LNCaP clone FGC (cell line): ENCODE measurements around the genes CCL18, CCL4L2 and MYO19.

GRCh38 chr17:35947095-35947610 is 3.6 kb upstream of the LYZL6 start:
- RRBS, 2 experiments: no CpG with 5 or more reads among the region's 15 CpGs

DNA sequence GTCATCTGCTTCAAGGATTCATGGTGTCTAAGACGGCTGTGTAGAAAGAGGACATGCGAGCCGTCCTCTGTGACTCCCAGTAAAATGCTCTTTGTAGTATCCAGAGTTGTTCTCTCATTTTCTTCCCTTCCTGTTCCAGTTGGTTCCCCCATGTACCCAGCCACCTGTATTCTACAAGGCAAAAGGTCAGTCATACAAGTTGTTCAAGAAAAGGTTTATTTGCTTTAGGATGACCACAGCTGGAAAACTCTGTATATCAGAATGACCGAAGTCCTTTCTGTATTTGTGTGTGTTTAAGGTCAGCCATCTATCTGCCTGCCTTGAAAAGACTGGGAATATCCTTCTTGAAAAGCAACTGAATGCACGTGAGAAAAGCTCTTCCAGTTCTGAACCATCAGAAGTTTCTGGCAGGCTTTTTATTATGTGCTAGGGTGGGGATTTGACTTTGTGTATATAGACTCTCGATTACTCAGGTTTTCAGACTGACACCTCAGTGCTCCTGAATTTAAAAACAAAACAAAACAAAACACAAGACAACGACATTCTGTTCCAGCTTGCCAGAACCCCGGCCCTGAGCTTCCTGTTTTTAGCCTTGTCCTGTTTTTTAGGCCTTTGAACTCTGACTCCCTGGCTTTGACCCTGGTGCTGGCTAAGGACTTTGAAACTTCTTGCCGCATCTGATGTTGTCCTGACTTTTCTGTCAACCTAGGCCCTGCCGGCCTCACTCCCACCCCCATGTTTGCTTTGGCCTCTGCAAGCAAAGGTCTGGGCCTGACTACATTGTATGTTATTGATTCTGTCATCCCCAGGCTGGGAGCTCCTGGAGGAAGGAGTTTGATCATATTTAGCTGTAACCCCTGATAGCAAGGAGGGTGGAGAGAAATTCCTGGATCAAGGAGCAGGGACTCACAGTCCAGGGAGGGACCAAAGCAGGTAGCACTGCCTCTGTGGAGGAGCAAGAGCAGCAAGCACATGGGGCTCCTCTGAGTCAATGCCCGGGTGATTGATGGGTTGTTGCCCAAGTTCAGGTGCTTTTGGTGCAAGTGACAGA is 8.1 kb downstream of the CCL16 start:
- RRBS, 2 experiments: no CpG with 5 or more reads among the region's 11 CpGs

DNA sequence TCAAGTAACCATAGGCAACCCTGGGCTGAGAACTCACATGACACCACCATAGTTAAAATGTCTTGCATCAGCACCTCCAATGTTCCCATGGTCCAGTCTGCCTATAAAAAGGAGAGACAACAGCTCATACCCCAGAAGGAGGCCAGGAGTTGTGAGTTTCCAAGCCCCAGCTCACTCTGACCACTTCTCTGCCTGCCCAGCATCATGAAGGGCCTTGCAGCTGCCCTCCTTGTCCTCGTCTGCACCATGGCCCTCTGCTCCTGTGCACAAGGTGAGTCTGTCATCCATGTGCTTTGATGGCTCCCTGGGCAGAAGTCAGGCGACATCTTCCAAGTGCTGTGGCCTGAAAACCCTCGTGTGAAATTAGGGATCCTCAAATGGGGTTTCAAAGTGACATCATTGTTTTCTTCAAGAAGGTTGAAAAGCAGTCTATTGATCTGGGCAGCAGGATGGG is at the start of gene CCL18:
Gene CCL18 (plus strand): TSS at position 134 of the 454 bp plus-strand sequence.
- RRBS, 2 experiments: no CpG with 5 or more reads among the region's 3 CpGs

DNA sequence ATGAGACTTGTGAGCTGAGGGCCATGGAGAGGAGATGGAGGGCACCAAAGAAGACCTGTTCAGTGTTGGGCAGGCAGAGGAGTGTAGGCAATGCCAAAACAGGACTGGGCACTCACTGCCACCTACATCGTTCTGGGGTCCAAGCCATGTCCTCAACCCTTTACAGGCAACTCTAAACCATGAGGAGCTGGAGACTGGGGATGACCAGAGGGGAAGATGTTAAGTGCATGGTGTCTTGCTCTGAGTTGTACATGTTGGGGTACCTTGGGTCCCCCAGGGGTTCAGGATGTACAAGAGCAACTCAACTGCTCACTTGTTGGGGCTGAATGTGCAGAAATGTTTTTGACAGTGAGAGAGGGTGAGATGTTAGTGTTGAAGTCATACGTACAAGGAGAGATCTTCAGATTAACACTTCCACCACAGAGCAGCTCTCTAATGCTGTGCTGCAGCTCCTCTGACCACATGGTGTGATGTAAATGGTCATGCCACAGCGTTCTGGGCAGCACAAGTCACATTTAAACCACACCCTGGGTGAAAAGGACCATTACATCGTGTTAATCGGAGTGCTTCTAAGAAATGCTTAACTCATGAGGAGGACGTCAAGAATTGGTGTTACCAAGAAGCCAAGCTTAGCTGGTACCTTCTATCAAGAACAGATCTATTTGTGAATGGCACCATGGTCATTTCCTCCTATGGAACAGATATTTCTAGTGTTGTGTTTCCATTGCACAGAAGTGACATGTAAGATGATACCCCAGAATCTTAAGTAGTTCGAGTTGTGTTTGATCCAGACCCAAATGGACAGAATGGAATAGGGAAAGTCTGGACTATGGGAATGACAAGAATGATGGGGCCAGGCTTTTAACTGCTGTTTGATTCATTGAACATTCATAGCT is 2.5 kb downstream of the CCL18 start:
- RRBS, 2 experiments: no CpG with 5 or more reads among the region's 7 CpGs

- RRBS, 2 experiments: no CpG with 5 or more reads among the region's 6 CpGs
Measured at GRCh38 chr17:36127882-36128350, 24.3 kb downstream of the CCL4 start.

- RRBS, 2 experiments: no CpG with 5 or more reads among the region's 13 CpGs
Measured at GRCh38 chr17:36165956-36166343, 10.5 kb downstream of the TBC1D3B start.

DNA sequence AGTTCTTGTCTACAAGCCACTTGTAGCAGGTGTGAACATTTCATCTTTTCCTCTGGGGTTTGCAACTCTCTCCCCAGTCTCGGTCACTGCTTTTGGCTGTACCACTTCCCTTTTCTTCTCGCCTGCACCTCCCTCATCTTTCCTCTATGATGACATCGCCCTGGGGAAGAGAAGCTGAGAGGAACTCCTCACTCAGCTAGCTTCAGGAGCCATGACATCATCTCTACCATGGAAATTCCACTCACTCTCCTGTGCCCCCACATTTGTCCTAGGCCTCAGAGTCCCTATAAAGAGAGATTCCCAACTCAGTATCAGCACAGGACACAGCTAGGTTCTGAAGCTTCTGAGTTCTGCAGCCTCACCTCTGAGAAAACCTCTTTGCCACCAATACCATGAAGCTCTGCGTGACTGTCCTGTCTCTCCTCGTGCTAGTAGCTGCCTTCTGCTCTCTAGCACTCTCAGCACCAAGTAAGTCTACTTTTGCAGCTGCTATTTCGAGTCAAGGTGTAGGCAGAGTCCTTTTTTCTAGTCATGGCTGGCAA is at the start of gene CCL4L2:
Gene CCL4L2 (plus strand): TSS at position 314 of the 542 bp plus-strand sequence.
- RRBS, 2 experiments: no CpG with 5 or more reads among the region's 6 CpGs

DNA sequence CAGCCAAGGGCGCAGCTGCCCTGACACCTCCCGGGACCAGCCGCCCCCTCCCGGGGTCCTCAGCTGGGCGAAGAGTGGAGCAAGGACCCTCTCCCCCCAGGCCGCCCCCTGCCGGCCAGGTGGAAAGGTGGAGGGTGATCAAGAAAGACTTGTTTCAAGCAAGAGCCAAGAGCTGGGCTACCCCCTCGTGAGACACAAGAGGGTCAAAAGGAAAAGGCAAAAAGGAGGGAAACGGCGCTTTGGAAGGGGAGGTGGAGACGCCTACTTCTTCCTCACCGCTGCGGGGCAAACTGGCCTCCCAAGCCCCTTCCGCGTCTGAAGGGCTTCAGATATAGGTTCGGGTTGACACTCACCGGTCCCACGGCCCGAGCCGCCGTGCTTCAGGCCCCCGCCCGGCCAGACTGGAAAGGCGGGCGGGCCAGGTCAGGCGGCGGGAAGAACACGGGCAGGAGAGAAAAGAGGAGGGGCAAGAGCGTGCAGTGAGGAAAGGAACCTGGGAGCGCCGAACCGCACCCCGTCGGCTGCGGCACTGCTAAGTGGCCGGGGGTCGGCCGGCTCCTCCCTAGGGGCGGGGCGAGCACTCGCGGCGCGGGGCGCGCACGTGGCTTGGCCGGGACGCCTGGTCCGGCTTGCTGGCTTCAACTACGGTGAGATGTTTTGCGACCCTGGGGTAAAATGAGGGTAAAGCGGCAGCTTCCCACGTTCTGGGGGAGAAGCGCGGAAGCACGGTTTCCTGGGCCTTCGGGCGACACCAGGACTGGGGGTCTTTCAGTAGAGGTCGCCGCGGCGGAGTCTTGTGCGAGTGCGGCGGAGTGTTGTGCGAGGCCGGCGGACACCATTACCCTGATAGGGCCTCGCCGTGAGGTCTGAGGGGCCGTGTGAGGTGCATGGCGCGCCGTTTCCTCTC is at the start of gene MYO19:
Gene MYO19 (minus strand): TSS at position 461 of the 907 bp plus-strand sequence.
- RRBS, 2 experiments: no CpG with 5 or more reads among the region's 75 CpGs

DNA sequence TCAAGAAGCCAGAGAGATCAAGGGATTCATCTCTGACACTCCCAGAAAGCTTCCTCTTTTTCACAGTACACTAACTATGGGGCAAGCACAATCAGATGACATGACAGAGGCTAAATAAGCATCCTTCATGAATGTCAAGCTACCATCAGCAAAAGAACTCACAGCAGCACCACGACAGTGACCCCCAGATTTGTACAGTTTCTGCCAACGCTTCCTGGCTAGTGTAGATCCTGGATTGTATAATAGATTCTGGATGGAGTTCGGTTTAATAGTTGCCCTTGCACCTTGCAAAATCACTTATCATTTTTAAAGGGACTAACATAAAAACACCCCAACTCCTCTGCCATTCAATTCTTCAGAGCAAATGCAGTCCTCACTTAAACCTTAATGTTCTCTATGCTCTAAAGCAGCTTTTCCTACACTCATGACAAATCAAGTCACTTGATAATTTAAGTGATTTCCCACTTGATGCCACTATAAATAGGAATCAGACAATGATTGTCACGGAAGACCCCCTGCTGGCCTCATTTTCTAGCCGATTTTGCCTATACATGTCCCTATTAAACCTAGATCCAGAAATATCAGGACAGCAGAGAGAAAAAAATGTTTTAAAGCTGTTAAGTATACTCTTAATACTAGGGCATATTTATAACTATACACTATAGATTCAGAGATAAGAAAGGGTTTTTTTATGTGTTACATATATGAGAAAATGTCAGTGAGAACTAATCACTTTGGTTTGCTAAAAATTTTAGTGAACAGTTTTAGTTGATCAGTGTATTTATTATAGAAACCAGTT is 178.1 kb upstream of the C17orf78 start:
- RRBS, 2 experiments: no CpG with 5 or more reads among the region's 5 CpGs

DNA sequence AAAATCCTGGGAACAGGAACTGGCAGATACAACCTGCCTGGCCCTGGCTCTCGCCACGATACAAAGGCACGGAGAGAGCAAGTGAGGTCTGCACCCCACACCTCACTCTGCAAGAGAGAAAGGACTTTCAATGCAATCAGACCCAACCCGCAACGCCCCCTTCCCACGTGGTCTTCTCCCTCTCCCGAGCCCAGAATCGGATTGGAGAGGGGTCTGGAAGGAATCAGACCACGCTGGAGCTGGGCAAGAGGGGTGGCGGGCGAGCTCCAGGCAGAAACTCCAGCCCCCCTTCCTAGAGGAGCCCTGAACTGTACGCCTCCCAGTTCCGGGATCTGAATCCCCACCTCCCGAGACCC is 17.4 kb upstream of the C17orf78 start:
- RRBS, 2 experiments: no CpG with 5 or more reads among the region's 14 CpGs

GRCh38 chr17:37500917-37501275 is 11.2 kb downstream of the DUSP14 start:
- RRBS, 2 experiments: no CpG with 5 or more reads among the region's 7 CpGs

DNA sequence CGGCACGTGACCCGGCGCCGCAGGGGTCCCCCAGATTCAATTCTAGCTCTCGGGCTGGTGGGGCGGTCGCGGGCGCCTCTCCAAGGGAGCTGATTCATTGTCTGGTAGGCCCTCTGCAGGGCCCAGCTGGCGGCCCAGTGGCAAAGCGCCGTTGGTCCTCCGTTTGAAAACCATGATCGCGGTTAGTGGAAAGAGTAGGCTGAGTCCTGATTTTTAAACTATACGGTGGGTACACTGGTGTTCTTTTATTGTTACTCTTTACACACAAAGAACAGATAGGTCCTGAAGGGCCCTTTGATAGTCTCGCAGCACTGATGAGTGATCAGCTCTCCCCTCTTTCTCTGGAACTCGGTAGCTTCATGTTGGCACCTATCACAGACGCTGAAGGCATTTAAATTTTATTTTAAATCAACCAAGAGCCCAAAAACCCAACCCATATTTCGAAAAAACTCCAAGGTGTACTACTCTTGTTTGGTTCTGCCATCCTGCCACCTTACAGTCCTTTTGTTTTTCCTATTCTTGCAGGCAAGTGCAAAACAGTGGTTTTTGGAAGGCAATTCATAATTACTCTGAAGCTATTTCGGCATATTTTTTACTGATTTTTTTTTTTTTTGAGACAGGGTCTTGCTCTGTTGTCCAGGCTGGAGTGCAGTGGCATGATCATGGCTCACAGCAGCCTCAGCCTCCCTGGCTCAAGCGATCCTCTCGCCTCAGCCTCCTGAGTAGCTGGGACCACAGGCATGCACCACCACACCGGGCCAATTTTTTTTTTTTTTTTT is 500 bp upstream of the SYNRG start:
- RRBS, 2 experiments: no CpG with 5 or more reads among the region's 25 CpGs

GRCh38 chr17:37648552-37649339 is 5.5 kb upstream of the DDX52 start:
- RRBS, 2 experiments: no CpG with 5 or more reads among the region's 4 CpGs

DNA sequence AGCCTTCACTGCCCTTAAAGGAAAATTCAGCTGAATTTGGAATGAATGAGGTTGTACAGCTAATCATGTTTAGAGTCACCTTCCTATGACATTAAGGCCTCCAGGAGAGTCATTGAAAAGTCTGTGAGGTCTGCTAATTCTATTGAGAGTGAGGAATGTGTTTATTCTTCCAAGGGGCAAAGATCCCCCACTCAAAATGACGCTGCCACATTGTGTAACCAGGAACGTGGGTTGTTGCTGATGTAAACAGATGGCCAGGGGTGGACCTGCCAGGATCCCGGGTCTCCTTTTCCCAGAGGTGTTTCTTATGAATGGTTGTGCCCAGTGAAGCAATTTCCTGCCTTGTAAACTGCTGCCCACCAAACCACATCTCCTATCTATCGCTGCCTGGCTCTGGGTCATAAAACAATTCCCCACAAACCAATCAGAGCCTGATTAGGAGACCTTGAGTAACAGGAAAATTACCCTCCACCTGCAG is 32.8 kb upstream of the DDX52 start:
- RRBS, 2 experiments: no CpG with 5 or more reads among the region's 4 CpGs

GRCh38 chr17:37676521-37677138 is 33.4 kb upstream of the DDX52 start:
- RRBS, 2 experiments: no CpG with 5 or more reads among the region's 3 CpGs

GRCh38 chr17:37708710-37709387 is 36.0 kb downstream of the HNF1B start:
- RRBS, 2 experiments: no CpG with 5 or more reads among the region's 10 CpGs

GRCh38 chr17:37730063-37730641 is 14.7 kb downstream of the HNF1B start:
- RRBS, 2 experiments: no CpG with 5 or more reads among the region's 5 CpGs

DNA sequence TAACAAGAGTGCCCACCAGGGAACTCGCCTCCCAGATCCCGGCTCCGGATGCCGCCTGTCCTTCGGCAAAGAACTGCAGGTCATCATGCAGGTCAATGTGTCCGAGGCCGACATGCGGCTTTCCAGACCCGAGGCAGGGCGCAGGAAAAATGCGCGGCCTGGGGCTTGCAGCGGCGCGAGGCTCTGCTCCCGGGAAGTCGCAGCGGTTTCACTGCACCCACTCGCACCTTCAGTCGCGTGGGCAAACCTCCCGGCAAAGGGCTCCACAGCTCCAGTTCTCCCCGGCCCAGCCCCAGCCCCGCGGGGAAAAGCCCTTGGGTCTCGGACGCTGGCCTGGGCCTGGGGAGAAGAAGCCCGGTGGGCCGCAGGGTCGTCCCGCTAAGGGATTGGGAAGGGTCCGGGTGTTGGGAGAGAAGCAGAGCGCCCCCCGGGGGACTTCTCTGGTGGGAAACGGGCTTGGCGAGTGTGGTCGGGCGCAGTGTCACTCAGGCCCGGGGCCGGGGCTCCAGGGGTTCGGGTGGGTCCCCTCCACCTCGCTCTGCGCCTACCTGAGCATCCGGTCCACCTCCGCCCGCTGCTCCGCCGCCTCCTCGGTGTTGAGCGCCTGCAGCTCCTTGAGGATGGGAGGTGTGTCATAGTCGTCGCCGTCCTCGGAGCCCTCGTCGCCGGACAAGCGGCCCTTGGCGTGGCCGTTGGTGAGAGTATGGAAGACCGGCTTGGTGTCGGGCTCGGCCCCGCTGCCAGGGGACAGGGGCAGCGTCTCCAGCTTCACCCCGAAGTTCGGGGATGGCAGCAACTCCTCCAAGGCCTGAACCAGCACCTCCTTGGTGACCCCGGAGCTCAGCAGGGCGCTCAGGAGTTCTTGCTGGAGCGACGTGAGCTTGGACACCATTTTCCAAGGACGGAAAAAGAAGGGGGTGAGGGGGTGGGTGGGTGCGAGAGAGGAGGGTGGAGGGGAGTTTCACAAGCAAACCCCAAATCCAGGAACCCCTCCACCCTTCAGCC is 564 bp downstream of the HNF1B start:
- RRBS, 2 experiments: no CpG with 5 or more reads among the region's 73 CpGs

DNA sequence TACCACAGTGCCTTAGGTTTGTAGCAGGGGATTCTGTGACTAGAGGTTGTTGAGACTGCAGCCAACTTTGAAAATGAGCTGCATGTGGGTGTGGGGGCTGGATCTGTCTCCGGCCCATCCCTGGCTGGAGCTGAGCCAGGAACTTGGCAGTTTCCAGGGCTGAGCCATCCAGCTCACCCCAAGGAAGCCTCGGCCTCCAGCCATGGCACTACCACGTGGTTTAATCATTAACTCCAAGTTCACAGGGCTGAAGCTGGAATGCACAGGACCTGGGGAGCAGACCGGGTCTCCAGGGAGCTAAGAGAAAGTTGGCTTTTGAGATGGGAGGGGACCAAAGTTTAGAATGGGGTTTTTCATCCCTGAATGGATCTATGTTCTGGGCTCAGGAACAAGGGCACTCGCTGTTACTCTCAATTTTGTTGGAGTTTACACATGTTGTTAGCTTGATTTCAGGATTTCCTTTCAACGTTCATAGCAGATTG is 42.3 kb upstream of the HNF1B start:
- RRBS, 2 experiments: no CpG with 5 or more reads among the region's 6 CpGs

GRCh38 chr17:37844494-37845100 is 79.6 kb upstream of the TBC1D3K start:
- RRBS, 2 experiments: no CpG with 5 or more reads among the region's 29 CpGs